Hematopoietic multipotent progenitor cell (in vitro differentiated cells): ENCODE results near the gene SLC40A1.

DNA sequence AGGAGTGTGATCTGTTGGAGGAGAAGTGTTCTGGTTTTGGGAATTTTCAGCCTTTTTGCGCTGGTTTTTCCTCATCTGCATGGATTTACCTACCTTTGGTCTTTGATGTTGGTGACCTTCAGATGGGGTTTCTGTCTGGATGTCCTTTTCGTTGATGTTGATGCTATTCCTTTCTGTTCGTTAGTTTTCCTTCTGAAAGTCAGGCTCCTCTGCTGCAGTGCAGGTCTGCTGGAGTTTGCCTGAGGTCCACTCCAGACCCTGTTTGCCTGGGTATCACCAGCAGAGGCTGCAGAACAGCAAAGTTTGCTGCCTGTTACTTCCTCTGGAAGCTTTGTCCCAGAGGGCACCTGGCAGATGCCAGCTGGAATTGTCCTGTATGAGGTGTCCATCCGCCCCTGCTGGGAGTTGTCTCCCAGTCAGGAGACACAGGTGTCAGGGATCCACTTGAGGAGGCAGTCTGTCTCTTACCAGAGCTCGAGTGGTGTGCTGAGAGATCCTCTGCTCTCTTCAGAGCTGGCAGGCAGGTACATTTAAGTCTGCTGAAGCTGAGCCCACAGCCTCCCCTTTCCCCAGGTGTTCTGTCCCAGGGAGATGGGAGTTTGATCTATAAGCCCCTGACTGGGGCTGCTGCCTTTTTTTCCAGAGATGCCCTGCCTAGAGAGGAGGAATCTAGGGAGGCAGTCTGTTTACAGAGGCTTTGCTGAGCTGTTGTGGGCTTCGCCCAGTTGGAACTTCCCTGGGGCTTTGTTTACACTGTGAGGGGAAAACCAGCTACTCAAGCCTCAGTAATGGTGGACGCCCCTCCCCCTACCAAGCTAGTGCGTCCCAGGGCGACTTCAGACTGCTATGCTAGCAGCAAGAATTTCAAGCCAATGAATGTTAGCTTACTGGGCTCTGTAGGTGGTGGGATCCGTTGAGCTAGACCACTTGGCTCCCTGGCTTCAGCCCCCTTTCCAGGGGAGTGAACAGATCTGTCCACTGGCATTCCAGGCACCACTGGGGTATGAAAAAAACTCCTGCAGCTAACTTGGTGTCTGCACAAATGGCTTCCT lies 34.7 kb downstream of the TFPI start:
- CAGE, long polyA plus RNA = no peak

GRCh38 chr2:187547229-187548230 lies 6.7 kb downstream of the TFPI start:
- CAGE, long polyA plus RNA = no peak

- CAGE, long polyA plus RNA = no peak
Measured at GRCh38 chr2:188527219-188527674, 235.6 kb downstream of the GULP1 start.

DNA sequence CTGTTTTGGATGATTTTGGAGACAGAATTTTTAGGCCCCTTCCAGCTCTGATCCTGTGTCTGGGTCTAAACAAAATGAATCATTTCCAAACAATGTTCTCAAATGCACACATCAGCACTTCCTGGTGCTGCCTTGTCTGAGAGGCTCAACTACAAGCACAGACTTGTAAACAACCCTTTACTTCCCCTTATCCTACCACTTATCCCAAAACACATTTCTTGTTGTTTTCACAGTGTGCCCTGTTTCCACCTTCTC lies 71.3 kb upstream of the COL3A1 start:
- CAGE, long polyA plus RNA = no peak

DNA sequence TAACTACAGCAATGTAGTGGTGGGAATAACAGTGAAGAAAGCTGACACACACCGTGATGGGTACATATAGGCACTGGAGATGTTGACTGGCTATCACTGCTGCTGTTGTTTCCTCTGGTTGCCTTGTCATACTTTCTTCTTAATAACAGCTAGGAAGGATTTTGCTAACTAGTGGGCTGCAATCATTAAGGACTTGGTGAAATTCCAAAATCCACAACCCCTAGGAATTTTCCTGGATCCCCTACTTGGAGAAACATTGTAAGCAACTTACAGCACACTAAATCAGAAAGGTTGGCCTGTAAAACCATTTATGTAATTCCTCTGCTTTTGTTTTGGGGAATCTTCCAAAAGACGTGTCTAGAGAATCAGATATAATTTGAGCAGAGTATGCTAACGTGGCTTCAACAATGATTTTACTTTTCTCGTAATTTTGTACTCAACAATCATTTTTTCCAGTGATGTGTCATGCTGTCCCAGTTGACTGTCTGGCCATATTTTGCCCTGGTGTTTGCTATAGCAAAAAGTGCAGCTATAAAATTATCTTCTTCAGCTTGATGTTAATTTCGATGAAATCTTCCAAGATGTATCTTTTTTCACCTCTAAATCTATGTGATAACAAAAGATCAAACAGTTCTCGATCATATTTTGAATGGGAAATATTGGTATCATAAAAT lies 8.0 kb upstream of the COL3A1 start:
- CAGE, long polyA plus RNA = no peak

DNA sequence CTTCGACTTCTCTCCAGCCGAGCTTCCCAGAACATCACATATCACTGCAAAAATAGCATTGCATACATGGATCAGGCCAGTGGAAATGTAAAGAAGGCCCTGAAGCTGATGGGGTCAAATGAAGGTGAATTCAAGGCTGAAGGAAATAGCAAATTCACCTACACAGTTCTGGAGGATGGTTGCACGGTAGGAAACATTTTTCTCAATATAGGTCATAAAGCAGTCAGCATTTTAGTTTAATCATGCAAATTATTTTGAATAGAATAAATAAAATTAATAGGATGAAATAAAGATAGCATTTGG lies 36.5 kb downstream of the COL3A1 start:
- CAGE, long polyA plus RNA = no peak

DNA sequence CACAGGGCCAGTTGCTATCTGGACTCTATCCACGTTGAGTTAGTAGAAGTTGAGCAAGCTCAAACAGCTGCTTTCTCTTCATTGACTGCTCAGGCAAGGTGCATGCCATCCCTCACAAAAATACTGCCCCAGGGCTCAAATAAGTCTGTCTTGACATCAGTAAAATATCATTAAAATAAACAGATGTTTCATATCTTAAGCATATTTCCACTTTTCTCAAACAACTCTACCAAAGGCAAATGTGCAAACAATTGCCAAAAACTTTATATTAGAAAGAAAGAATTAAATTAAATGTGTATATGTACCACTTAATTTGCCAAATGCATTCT lies 14.7 kb downstream of the COL5A2 start:
- CAGE, long polyA plus RNA = no peak

DNA sequence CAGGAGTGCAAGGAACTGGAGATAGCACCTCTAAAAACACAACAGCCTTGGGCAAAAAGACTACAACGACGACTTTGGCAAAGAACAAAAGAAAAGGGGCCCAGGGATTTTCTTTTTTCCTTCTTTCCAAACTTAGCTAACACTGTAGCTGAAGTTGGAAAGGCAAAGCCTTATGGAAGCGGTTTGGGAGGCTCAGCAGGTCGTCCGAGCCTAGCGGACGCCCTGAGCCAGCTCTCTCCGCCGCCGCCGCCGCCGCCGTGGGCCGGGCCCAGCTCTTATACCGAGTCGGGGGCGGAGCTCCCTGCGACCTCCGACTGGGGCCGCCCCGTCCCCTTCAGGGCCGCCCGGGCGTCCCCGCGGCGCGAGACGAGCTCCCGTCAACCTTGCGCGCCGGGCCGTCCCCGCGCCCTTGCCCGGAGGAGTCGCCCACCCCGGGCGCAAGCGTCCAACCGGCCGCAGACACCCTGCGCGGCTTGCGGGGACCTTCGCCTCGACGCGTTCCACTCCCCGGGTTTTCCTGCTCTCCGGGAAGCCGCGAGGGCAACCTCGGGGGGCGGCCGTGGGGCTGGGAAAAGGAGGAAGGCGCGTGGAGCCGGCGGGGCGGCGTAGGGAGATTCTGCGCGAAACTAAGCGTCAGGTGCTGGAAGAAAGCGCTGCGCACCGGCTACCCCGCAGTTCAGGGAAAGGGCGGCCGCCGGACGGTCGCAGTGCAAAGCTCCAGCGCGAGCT lies at the start of gene SLC40A1:
Gene SLC40A1 (minus strand): TSS at position 254 of the 729 bp plus-strand sequence.
- CAGE, long polyA plus RNA = start-site peak on the plus strand centred at position 403 of the sequence, 34 bp wide, 15 reads

- CAGE, long polyA plus RNA = no peak
Measured at GRCh38 chr2:189581262-189581852, 771 bp upstream of the SLC40A1 start.

DNA sequence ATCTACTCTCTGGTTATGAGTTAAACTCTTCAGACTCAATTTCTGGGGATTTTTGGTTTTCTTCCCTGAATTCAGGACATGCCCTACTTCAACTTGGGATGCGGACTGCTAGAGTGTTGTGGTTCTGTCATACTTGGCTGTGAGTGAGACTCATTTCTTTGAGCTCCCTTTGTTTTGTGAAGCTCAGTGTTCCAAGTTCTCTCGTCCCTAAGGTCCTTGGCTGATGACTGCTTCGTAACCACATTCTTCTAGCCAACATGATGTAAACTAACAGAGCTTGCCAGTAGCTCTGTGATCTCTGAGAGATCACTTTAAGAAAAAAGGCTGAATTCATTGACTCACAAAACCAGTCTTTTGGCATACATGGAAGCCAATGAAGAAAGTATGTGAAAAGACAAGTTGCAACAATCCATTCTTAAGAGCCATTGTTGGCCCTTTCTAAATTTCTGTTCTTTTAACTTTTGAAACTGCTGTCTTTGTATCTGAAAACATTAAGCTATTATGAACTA lies 21.2 kb upstream of the C2orf88 start:
- CAGE, long polyA plus RNA = no peak

GRCh38 chr2:190413330-190413974 lies 5.3 kb downstream of the MFSD6 start:
- CAGE, long polyA plus RNA = no peak

- CAGE, long polyA plus RNA = no peak
Measured at GRCh38 chr2:190435879-190437183, 28.2 kb downstream of the MFSD6 start.

- CAGE, long polyA plus RNA = no peak
Measured at GRCh38 chr2:190506990-190507788, 27.3 kb downstream of the NEMP2 start.

DNA sequence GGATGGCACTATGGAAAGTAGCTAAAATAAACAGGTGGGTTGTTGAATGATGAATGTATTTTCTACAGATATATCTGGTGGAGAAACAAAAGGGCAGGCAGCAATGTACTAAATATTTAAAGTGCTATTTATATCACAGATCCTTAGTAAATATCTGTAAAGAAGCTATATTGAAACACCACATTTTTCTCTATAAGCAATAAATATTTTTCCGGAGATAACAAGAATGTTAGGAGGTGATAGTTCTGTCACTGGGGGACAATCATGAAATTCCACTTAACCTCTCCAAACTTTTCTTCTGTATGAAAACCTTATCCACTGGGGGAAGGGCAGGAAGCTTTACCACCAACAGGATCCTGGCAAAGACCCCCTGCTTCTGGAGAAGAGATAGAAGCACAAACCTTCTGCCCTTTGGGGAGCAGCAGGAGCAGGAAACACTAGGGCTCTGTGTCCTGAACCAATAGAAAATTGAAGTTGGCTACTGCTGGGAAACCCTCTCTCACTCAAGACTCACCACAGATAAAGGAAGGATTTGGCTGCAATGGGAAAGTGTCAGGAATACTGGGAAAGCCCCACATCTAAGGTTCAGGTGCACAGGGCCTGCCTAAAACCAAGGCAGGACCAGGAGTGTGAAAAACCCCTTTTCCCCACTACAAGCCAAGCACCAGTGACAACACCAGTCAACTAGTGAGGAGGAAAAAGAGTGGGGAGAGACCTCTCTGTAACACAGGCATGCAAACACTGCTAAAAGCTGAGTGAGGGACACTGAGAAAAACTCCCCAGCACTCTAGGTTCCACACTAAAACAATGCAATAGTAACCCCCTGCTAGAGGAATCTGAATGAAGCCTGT lies 1.7 kb upstream of the NEMP2 start:
- CAGE, long polyA plus RNA = no peak

GRCh38 chr2:190545638-190546142 lies 11.2 kb upstream of the NEMP2 start:
- CAGE, long polyA plus RNA = no peak

- CAGE, long polyA plus RNA = no peak
Measured at GRCh38 chr2:190606805-190608034, 41.7 kb upstream of the NAB1 start.

- CAGE, long polyA plus RNA = no peak
Measured at GRCh38 chr2:190901873-190902247, 21.2 kb downstream of the GLS start.

DNA sequence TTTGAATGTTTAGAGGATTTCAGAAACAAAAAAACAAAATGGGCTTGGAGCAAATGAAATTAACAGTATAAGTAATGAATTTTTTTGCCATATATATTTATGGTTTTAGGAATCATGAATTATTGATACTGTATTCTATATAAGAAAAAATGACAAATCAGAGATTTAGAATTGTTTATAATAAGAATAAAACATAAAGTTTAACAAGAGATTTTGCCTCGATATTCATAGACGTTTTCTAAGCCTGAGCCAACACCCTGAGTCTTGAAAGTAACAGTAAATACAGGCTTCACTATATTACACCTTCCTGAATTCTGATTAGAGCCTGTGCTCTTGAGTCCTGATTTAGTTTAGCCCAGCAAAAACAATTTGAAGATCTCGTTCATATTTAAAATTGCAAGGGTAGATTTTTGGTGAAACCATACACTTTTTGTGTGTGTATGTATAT lies 25.8 kb downstream of the GLS start:
- CAGE, long polyA plus RNA = no peak

- CAGE, long polyA plus RNA = no peak
Measured at GRCh38 chr2:191014266-191015123, 524 bp upstream of the STAT1 start.

DNA sequence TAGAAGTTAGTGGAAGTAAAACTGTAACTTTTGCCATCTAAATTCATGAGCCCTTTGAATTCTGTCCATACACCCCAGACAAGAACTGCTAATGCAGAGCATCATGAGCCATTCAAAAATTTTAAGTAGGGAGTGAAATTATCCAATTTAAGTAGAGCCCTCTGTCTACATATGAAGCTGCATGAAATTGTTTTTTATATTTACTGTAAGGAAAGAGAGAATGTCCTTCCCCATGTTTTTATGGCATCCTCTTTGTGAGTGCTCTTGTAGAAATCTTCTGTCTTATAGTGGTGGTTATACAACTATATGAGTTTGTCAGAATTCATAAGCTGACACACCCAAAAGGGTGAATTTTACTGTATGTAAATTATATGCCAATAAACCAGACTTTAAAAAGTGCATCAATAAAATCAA lies 10.4 kb upstream of the STAT1 start:
- CAGE, long polyA plus RNA = no peak